Monocyte (primary cell): ENCODE results near the genes SERINC2, LCK and FAM229A.

DNA sequence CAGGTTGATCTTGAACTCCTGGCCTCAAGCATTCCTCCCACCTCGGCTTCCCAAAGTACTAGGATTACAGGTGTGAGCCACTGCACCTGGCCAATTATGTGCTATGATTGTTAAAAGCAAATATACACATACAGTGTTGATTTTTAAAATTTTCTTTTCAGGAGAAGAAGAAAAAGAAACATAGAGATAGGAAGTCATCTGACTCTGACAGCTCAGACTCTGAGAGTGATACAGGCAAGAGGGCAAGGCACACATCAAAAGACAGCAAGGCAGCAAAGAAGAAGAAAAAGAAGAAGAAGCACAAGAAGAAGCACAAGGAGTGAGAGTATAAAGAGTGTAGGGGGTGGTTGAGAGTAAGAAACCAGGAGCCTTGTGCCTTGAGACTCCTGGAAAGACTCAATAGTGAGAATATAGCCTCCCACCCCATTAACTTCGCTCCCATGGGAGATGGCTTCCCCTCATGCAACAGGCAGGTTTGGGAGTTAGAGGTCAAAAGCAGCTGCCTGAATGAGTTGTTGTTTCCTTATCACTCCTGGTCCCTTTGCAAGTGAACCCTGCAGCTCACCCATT lies 8.9 kb downstream of the FABP3 start:
- PRO-cap, 2 experiments: no peak in any of the 2 experiments

- PRO-cap, 2 experiments: peak in 1 of 2 experiments; most common plus-strand start chr1:31412955 (in 1); most common minus-strand start chr1:31413334 (in 1)
These were observed at the start of gene SERINC2 for GRCh38 chr1:31412825-31413660. Gene SERINC2, plus strand, starts transcription at chr1:31413213.

- PRO-cap, 2 experiments: no peak in any of the 2 experiments
These were observed 57.9 kb downstream of the SERINC2 start for GRCh38 chr1:31470960-31471274.

GRCh38 chr1:31511078-31511532 lies 65.2 kb upstream of the TINAGL1 start:
- PRO-cap, 2 experiments: no peak in any of the 2 experiments

- PRO-cap, 2 experiments: no peak in any of the 2 experiments
These were observed 10.7 kb downstream of the HCRTR1 start for GRCh38 chr1:31627944-31628772.

GRCh38 chr1:31675085-31675657 lies 28.6 kb downstream of the COL16A1 start:
- PRO-cap, 2 experiments: no peak in any of the 2 experiments

GRCh38 chr1:31696762-31697197 lies 7.0 kb downstream of the COL16A1 start:
- PRO-cap, 2 experiments: no peak in any of the 2 experiments

DNA sequence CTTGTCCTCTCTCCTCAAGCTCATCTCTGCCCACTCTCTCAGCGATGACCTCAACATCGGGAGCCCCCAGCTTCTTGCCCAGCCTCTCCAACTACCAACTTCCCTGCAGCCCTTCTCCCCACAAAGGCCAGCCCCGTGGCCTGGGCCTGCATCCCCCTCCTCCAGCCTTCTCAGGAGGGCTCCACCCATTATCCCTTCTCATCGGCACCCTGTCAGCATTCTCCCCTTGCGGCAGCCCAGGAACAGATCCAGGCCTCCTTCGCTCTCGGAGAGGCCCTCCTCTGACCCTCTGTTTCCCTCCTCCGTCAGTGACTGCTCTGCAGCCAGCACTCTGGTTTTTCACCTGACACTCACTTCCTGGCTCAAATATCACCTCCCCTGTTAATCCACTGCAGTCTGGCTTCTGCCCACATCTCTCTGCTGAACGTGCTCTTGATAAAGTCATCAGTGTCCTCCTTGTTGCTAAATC lies 17.5 kb downstream of the ADGRB2 start:
- PRO-cap, 2 experiments: no peak in any of the 2 experiments

DNA sequence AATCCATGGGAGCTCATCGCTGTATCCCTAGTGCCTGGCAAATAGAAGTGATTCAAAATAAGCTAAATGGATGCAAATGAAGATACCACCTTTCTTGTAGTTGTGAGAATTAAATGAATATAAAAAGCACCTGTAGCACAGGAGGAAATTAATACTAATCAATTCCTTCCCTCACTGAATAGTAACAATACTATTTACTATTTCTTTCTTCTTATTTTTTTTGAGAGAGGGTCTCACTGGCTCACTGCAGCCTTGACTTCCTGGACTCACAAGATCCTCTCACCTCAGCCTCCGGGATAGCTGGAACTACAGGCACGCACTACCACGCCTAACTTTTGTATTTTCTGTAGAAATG lies 2.6 kb downstream of the PTP4A2 start:
- PRO-cap, 2 experiments: no peak in any of the 2 experiments

DNA sequence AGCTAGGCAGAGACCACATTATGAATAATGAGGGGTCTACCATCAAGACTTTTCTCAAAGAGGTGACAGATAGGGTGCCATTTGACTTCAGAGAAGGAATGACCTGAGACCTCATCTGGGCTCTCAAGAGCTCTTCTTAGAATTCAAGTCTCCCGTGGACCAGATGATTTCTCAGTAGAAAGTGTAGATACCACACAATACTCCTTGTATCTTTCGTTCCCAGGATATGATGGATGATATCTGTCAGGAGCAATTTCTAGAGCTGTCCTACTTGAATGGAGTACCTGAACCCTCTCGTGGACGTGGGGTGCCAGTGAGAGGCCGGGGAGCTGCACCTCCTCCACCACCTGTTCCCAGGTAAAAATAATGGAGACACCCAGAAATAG lies 23.0 kb downstream of the KHDRBS1 start:
- PRO-cap, 2 experiments: no peak in any of the 2 experiments

DNA sequence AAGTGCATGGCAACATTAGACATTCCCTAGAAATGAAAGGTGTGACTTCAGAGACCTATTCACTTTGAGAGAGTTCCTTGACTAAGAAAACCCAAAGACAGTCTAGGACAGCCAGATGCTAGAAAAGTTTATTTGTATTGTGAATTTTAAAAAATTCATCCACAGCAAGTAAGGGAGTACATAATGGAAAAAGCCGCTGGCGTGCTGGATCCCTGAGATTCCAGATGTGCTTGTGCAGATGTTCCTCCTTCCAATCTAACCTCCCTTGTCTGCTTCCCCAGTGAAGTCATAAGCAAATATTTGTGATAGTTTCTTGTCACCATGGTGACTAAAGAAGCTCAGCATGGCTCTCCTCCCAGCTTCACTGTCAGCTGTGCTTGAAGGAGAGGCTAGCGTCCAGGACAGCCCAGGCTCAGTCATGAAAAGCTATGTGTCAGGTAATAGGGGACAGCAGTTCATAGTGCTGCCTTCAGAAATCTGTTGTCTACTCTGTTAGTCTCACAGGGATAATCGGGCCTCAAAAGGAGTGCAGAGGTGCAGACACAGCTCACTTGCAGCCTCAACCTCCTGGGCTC lies 34.8 kb downstream of the KPNA6 start:
- PRO-cap, 2 experiments: no peak in any of the 2 experiments

- PRO-cap, 2 experiments: no peak in any of the 2 experiments
These were observed 8.5 kb upstream of the TXLNA start for GRCh38 chr1:32170606-32171771.

- PRO-cap, 2 experiments: peak in 1 of 2 experiments; most common plus-strand start chr1:32224094 (in 1)
These were observed 1.8 kb downstream of the EIF3I start for GRCh38 chr1:32223617-32224816.

DNA sequence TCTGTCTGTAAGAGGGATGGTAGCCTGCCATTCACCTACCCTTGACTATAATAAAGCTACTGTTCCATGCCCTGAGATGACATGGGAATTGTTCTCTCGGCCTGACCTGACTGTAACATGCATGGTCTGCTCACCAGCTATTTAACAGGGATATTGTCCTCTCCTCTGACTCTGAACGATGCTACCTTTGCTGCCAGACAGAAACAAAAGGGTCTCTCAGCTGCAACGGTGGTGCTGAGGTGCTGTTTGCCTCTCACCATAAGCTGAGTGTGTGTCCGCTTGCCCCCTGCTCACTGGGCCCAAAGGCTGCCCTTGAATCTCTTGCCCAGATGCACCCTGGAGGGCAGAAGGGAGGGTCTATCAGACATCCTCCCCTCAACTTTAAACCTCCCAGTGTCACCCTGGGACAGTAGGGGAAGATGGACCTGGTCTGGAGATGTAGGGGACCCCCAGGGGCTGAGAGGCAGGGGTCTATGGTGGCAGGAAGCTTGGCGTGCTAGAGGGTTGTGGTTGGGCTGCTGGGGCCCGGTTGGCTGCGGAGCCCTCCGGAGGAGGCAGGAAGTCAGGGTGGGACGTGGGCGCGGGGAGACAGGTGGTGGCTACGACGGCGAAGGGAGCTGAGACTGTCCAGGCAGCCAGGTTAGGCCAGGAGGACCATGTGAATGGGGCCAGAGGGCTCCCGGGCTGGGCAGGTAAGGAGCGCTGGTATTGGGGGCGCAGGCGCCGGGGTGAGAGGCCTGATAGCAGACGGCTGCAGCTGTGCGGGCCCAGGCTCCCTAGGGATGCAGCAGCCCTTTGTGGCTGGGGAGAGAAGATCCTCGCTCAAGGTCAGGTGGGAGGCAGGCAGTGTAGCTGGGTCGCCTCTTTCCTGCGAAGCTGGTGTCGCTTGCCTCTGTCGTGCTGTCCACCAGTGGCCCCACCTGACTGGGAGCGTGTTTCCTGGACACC lies at the start of gene LCK:
LCK (plus strand) TSS at position 586 of the 948 bp plus-strand sequence.
- PRO-cap, 2 experiments: no peak in any of the 2 experiments

GRCh38 chr1:32263769-32264216 lies 12.7 kb downstream of the LCK start:
- PRO-cap, 2 experiments: no peak in any of the 2 experiments

GRCh38 chr1:32275353-32275931 lies 16.4 kb upstream of the HDAC1 start:
- PRO-cap, 2 experiments: no peak in any of the 2 experiments

GRCh38 chr1:32316808-32317274 lies 19.2 kb downstream of the MARCKSL1 start:
- PRO-cap, 2 experiments: no peak in any of the 2 experiments

- PRO-cap, 2 experiments: peak in 1 of 2 experiments; most common plus-strand start chr1:32338585 (in 1); most common minus-strand start chr1:32338482 (in 1)
These were observed 2.4 kb upstream of the MARCKSL1 start for GRCh38 chr1:32338271-32339021.

GRCh38 chr1:32361809-32362833 lies at the start of gene FAM229A:
Gene FAM229A, minus strand, starts transcription at chr1:32362485.
- PRO-cap, 2 experiments: no peak in any of the 2 experiments

GRCh38 chr1:32371693-32372517 lies 9.6 kb downstream of the TSSK3 start:
- PRO-cap, 2 experiments: no peak in any of the 2 experiments